ENCODE results near the gene DCP1A.

DNA sequence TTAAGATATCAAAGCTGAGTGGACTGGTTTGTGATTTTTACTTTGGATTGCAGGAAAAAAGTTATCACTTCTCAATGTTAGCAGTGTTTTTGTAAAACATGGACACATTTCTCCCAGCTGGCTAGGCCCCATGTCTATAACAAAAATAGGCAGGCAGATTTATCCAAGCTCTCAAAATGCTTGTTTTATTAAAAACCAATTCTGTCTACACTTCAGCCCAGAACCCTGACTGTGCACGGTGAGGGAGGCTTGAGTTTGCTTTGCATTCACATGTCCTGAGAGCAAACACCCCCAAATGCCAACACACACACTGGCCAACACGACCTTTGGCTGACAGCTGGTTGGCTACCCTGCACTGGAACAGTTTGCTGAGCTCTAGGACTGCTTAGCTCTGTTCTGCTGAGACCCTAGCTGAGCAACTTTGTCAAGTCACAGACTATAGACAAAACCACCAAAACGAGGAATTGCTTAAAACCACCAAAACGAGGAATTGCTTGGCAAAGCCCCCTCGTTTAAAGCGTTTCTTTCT lies 3.7 kb downstream of the STIMATE start:
- RRBS: no CpG with 5 or more reads among the region's 6 CpGs

DNA sequence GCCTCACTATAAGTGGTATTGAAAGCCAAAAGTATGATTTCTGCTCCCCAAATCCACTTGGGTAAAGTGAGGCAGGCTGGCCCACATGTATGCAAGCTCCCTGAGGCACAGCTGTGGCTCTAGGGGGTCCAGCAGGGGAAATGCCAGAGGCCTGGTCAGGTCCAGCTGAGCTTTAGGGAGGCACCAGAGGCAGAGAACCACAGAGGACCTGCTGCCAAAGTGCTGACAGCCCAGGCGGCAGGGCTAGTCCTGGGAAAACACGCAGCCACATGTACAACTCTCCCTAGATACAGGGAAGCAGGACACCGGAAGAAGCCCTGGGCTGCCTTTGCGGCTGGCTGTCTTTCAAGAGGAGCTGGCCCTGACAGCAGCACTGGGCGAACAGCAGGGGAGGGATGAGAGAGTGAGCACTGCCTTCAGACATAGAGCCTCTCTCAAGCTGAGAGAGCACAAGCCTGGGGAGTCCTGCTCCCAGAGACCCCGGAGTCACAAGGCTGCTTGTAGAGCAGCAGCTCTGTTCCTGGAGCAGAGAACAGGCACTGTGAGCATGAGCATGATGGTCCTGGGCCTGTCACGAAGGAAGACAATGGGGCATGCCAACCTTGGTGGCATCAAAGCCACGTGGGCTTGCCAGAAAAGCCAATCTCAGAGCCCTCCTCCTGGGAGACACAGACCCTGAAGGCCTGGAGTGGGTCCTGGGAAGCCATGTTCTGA lies 40.6 kb downstream of the RFT1 start:
- RRBS: no CpG with 5 or more reads among the region's 8 CpGs

DNA sequence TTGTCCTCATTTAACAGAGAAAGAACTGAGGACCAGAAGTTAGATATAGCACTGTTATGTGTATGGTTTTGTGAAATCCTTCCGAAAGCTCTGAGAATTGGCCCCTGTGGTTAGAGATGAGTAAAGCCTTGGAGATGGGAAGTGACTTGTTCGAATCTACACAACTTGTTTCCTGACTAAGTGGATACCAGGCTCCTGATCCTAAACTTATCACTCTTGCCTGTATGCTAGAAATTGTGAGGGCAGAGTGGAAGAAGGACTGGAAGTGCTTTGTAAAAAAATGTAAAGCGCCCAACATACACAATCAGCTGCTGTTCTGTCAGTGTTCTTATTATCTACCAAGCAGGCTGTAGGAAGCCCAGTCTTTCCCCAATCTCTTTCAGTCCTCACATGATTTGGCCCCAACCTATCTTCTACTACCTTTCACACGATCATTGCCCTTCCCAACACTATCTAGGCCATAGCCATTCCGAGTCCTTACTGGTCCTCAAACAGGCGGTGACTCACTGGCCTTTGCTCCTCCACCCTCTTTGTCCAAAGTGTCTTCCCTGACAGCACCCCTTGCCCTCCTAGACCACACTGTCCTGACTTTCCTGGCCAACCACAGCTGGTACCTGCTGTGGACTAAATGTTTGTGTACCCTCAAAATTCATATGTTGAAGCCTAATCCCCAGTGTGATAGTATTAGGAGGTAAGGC lies 778 bp upstream of the RFT1 start:
- RRBS: no CpG with 5 or more reads among the region's 6 CpGs

GRCh38 chr3:53167449-53168268 lies 6.7 kb downstream of the PRKCD start:
- RRBS: no CpG with 5 or more reads among the region's 7 CpGs

GRCh38 chr3:53191927-53192608 lies 31.1 kb downstream of the PRKCD start:
- RRBS: no CpG with 5 or more reads among the region's 15 CpGs

GRCh38 chr3:53233106-53233326 lies 22.8 kb downstream of the TKT start:
- RRBS: no CpG with 5 or more reads among the region's 7 CpGs

DNA sequence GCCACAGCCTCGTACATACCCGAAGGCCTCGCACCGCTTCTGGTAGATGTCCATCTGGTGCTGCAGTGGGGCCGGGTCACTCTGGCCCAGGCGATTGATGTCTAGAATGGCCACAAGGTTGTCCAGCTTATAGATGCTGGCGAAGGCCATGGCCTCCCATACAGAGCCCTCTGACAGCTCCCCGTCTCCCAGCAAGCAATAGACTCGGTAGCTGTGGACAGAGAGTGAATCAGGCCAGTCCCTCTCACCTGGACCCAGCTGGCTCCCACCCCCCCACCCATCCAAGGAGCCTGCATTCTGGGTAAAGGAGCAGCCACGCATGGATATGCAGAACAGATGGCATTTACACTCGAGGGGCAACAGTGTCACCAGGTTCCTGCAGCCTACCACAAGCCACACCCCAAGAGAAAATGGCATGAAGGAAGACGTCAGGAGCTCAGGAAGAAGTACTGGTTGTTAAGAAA lies 20.8 kb downstream of the TKT start:
- RRBS: no CpG with 5 or more reads among the region's 12 CpGs

DNA sequence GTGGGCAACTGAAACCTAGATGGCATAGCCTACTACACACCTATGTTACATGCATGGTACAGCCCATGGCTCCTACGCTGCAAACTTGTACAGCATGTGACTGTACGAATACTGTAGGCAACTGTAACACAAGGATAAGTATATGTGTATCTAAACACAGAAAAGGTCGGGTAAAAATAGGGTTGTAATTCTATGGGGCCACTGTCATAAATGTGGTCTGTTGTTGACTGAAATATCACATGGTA lies 27.0 kb upstream of the TKT start:
- RRBS: no CpG with 5 or more reads among the region's 3 CpGs

GRCh38 chr3:53286976-53287795 lies 31.4 kb upstream of the TKT start:
- RRBS: no CpG with 5 or more reads among the region's 6 CpGs

- RRBS: no CpG with 5 or more reads among the region's 17 CpGs
Observed at GRCh38 chr3:53346188-53346957, 970 bp downstream of the DCP1A start.

GRCh38 chr3:53346958-53348219 lies at the start of gene DCP1A:
Gene DCP1A, minus strand, starts transcription at chr3:53347543.
- RRBS: 5% methylated on average over 10 of the region's 71 CpGs

DNA sequence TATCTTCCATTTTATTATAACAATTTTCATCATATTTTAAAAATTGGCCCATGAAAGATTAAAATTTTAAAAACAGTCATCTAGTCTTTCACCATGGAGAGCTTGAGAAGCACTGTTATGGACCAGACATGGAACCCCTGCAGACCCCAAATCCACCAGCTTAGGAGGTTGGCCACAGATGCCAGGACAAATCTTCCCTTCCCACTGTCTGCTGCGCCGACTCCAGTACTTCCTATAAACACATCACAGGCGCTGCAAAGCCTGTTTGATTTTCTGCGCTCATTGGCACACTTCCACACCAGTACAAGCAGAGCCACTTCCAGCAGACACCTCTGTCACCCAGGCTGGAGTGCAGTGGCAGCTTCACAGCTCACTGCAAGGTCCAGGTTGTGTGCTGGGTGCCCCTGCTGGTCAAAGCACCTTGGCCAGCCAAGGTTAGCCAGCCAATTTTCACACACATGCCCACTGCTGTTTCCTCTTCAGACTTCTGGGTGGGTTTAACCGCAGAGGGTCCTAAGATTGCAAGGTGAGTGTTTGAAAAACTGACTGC lies 5.0 kb downstream of the CHDH start:
- RRBS: no CpG with 5 or more reads among the region's 5 CpGs

DNA sequence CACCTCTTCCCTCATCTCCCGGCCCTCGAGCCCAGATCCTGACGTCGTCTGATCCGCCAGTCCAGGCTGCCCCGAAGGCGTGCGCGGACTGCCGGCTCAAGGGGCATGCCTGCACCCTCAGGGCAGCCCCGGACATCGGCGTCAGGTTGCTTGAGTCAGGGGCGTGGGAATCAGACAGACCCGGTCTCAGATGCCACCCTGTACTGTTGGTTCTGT lies 204 bp downstream of the IL17RB start:
- RRBS: 43% methylated on average over 14 of the region's 15 CpGs

GRCh38 chr3:53884551-53884907 lies 2.6 kb upstream of the ACTR8 start:
- RRBS: no CpG with 5 or more reads among the region's 9 CpGs

DNA sequence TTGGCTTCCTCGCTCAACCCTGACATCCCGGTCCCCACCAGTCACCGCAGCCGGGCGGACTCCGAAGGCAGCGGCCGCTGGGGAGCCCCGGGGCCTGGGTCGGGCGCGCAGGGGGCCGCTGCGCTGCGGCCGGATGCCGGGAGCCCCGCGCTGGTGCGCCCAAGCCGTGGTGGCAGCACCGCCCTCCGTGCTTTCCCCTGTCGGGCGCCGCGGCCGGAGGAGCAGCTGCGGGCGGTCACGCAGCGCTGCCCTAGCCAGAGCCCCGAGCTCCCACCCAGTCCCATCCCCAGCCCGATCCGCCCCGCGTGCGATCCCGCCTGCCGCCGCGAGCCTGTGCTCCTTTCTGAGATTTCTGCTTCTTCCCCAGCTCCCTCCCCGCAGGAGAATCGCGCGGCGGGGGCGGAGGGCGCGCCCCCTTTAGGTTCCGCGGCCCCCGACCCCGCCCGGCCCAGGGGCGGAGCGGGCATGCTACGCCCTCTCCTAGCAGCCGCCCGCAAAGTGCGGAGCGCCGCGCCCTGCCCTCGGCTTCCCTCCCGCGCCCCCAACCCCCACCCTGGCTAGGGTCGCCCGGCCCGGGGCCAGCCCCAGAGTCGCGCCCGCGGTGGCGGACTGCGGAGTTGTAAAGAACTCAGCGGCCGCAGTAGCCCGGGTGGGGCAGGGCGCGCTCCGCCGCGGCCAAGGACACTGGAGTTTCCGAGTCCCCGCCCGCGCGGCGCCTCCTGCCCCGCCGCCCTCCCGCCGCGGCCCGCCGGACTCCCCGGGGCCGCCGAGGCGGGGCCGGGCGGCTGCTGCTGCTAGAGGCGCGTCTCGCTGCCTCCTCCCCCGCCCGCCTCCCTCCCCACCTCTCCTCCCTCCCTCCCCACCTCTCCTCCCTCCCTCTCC lies 468 bp upstream of the CACNA2D3 start:
- RRBS: 4% methylated on average over 36 of the region's 108 CpGs

- RRBS: 28% methylated on average over 3 of the region's 11 CpGs
Observed at GRCh38 chr3:54600582-54601157, 327.2 kb downstream of the LRTM1 start.

DNA sequence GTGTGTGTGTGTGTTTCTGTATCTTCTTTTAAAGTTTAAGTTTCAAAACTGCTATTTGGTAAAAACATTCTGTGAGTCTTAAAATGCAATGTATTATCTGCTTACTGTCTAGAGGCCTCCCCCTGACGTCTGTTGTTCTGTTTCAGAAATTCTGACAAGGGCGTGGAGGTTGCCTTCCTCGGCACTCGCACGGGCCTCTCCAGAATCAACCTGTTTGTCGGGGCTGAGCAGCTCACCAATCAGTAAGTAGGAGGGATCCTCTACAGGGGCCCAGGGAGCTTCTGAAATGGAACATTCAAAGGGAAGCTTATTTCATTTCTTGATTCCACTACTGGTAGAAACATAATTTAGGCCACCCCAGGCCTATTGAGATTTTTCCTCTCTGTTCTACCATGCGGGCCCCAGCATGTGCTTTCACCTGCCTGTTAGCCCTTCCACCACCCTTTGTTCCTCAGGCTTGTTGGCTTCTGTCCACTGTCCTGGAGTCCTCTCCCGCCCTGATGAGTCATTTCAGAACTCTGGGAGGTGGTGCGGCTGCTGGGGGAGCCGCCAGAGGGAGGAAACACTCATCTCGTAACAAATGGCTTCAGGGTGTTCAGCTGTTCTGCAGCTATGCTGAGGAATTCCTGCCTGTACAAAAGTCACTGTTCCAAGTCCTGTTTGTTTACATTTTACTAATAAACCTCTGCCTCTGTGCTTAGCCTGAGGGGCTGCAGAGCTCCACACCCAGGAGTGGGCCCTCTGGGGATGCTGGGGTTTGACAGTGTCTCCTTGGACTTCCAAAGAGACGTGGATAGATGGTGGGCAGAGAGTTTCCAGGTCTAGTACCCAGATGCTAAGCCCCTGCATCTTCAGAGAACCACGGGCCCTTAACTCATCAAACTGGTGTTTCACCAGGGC lies 36.4 kb downstream of the LRTM1 start:
- RRBS: no CpG with 5 or more reads among the region's 13 CpGs

- RRBS: no CpG with 5 or more reads among the region's 46 CpGs
Observed at GRCh38 chr3:55485918-55486750, 972 bp downstream of the WNT5A start.

- RRBS: no CpG with 5 or more reads among the region's 4 CpGs
Observed at GRCh38 chr3:55490120-55490690, 3.1 kb upstream of the WNT5A start.

GRCh38 chr3:55609378-55609719 lies 122.2 kb upstream of the WNT5A start:
- RRBS: no CpG with 5 or more reads among the region's 8 CpGs

Measured in UCH-1 (cell line).